M059J (cell line): ENCODE results near the genes LRRC1 and TINAG.

- RAMPAGE, long total RNA = no peak
Observed at GRCh38 chr6:52801446-52802117, 2.0 kb downstream of the GSTA1 start.

GRCh38 chr6:52803990-52804324 is 341 bp upstream of the GSTA1 start:
- RAMPAGE, long total RNA = no peak

DNA sequence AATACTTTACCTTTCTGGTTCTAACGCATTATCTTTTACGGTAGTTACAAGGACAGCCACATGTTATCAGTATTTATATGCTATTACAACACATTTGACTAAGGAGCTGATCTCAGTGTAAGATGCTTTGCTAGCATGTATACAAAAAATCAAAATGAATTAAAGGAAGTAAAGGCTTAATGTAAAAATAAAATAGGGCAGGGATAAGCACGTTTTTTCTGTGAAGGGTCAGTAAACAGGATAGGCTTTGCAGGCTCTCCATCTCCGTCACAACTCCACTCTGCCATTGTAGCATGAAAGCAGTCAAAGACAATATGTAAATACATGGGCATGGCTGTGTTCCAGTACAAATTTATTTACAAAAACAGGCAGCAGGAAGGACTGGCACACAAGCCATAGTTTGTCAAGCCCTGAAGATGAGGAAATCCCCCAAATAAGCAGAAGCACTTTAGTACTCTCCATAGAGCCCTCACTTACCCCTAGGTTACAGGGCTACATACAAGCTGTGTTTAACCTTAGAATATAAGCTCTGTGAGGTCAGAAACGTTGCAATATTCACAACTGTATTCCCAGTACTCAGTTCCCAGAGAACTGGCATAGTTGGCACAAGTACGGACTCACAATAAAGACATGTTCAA is 5.4 kb downstream of the CILK1 start:
- RAMPAGE, long total RNA = no peak

DNA sequence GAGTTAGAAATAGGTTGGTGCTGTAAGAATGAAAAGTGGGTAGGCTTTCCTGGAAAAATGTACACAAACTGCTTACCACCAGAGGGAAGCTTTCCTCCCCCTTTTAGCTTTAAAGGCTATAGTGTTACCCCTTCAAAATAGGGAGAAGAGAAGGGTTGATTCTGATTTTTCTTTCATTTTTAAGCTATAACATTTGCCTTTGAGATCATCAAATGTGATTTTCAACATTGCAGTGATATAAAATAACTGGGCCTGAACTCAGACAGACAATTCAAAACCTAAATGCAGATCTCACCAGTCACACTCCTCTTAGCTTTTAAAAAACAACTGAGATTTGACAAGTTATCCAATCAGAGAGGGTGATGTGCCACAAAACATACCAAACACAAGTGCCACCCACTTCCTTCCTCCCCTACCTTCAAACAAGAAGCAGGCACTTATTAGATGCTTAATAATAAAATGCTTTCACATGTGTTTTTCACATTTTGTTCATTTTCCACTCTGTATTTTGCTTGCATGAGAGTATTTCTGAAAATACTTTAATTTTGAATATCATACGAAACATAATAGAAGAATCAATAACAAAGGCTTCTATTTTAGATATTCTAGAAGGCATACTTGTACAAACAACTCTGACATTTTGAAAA is 57.7 kb downstream of the ELOVL5 start:
- RAMPAGE, long total RNA = no peak

- RAMPAGE, long total RNA = no peak
Observed at GRCh38 chr6:53433410-53433803, 84.7 kb upstream of the ELOVL5 start.

DNA sequence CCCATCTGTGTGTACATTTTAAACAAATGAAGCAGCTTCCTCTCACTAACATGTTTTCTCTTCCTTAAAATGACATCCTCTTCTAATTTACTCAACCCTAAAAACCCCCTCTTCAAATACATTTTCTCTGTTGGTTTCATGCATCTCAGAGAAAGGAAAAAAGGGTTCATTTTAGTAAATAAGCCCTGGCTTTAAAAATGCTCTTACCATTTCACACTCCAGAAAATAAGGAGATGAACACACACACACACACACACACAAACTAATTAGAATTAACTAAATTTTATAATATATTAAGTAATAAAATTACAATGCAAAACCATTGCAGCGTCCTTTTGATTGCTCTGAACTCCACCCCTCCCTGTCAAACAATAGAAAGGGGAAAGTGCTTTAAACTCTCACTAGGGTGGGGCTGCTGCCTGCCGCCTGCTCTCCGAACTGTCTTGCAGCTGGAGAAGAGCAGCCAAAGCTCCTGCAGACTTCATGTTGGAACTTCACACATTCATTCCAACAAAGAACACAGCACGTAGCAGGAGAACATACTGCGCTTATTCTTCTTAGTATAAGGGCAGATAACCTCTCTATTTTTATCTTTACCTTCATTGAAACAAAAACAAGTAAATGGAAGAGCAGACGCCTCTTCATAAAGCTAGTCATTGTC is 83.3 kb downstream of the GCLC start:
- RAMPAGE, long total RNA = no peak

- RAMPAGE, long total RNA = no peak
Observed at GRCh38 chr6:53483765-53484491, 61.0 kb downstream of the GCLC start.

GRCh38 chr6:53615468-53615980 is 50.0 kb downstream of the KLHL31 start:
- RAMPAGE, long total RNA = no peak

- RAMPAGE, long total RNA = no peak
Observed at GRCh38 chr6:53615981-53616844, 49.3 kb downstream of the KLHL31 start.

DNA sequence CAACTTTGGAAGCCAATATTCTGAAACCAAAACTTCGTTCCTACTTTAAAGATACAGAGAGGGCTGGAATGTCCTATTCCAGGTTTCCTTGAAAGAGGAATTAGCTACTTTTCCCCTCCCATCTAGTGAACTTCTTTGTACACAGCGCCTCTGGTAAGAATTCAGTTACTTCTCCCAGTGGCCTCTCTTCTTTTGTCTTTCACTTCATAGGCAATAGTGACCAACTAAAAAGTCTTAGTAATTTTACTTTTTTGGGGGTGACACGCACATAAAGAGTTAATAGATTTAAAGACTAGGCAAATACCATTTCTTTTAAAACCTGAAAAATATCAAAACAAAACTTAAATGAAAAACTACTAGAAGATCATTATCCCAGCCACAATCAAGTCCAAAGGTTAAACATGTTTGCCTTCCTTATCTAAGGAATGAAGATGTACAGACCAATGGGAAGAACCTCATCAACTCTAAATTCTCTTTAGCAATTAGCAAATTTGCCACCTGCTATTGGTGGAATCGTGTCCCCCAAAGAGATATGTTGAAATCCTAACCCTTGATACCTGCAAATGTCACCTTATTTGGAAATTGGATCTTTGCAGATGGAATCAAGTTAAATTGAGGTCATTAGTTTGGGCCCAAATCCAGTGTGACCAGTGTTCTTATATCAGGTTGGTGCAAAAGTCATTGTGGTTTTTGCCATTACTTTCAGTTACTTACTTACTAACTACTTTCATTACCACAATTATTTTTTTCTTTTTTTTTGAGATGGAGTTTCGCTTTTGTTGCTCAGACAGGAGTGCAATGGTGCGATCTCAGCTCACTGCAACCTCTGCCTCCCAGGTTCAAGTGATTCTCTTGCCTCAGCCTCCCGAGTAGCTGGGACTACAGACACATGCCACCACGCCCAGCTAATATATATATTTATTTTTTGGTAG is 31.5 kb downstream of the KLHL31 start:
- RAMPAGE, long total RNA = no peak

DNA sequence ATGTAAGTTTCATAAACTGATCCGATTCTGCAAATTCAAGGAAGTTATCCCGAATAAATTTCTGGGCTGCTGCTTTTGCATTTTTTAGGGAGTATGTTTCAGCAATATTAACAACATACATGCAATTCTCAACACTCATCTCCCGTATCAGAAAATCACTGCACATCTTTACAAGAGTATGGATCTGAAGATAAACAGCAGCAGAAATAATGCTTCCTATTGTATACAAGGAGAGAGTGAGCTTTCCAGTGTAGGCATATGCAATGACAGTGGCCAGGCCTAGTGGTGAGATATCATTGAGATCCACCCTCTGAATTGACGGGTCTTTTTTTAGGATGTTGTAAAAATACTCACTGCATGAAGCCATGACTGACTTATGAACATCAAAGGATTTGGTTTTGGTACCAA is 10.9 kb downstream of the KLHL31 start:
- RAMPAGE, long total RNA = no peak

DNA sequence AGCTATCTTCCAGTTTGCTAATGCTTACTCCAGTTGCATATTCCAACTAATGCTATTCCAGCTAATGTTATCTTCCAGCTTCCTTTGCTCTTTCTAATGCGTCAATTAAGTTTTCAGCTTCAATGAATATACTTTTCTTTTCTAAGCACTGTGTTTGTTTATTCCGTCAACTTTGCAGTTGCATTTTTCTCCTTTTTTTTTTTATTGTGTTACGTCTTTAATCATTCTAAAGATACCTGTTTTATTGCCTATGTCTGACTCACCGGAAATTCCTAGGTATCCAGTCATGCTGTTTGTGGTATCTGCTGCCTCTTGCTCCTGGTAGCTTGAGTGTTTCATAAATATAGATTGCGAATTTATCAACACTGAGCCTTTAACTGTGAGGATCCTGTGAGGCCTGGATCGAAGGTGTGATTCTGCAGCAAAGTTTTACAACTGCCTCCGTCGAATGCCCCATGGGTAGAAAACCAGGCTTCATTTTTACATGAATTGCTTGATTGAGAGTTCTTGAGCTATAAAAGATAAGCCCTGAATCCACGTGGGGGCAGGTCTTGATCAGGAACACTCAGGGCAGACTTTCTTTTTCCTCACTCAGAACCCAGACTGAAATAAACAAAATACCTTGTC is 60.3 kb upstream of the LRRC1 start:
- RAMPAGE, long total RNA = no peak

DNA sequence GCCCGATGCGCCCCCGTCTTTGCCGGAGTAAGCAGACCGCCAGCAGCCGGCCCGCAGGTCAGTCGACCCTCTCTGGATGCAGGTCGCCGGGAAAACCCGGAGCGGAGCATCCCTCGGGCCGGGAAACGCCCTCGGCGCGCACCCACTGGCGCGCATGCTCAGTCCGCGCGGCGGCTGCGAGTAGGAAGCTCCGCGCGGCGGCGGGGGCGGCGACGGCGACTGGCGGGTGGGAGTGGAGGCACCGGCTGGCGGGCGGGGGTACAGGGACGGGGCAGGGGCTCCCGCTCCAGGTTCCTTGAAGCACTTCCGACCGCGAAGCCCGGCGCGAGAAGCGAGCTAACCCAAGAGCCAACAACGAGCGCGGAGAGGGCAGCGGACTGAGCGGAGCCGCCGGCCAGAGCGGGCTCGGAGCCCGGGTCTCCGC is at the start of gene LRRC1:
LRRC1 (plus strand) TSS at position 209 of the 424 bp plus-strand sequence.
- RAMPAGE, long total RNA = no peak

DNA sequence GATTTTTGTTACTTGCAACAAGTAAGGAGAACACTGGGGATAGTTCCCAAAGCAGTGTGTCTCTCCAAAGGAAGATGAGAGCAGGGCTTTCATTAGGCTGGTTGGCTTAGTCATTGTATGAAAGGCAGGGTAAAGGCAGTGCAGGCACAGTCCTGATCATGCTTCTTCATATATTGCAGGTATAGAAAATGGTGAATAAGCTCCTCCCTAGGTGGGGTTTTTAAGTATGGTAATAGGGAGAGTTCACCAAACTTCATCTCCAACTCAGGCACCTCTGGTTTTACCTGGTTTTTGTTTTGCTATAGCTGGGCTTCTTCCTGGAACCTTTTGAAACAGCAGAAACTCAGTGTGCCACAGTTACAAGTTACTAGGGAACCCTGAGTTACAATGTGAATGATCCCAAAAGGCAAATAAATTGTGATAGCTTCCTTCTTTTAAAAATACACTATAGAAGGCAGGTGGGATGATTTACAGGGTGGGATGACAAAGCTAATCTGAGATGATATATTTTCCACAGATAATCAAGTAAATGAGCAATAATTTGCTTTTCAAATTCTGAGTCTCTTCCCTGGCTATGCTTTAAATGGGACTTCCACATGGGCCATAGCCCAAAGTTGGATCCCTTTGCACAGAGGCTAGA is 101.4 kb upstream of the MLIP start:
- RAMPAGE, long total RNA = no peak

- RAMPAGE, long total RNA = no peak
Observed at GRCh38 chr6:54010882-54011180, 100.4 kb upstream of the MLIP start.

DNA sequence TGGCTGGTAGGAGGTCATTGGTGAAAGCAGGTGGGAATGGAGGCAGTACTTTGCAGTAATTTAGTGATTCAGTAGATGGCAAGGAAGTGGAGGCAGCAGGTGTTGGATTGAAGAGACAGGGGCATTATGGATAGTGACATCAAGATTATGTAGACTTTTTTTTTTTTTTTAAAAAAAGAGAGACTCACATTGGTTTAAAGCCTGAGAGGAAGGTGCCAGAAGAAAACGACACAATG is 1.2 kb upstream of the TINAG start:
- RAMPAGE, long total RNA = no peak

DNA sequence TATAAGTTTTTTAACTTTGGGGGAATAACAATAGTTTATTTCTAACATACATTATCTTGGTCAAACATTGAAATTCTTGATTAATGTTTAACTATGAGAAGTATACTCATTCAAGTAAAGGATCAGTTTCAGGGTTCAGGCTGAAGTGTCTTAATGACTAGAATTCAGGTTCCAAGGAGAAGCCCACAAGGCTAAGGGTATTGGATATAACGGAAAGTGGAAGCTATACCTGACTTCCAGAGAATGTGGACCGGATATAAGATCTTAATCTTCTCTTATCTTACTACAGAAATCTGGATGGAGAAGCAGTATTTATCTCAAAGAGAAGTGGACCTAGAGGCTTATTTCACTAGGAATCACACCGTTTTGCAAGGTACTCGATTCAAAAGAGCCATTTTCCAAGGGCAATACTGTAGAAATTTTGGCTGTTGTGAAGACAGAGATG is at the start of gene TINAG:
TINAG (plus strand) TSS at position 134 of the 445 bp plus-strand sequence.
- RAMPAGE, long total RNA = no peak

DNA sequence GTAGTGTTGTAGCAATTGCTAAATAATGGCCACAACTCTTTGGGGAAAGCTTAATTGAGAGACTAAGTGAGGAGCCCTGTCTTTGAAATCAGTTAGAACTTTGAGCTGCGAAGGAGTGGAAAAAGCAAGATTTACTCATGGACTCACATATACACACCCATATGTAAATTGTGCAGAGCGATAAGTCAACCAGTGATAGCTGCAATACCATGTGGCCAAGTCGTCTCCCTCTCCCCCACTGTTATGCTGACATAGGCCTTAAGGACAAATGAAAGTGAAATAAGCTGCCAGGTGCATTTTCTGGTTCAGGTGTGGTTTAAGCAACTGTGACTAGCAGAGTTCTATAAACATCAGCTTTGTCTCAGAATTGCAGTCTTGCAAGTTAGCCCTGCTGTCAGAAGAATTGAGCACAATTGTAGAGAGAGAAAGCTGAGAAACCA is 9.5 kb downstream of the FAM83B start:
- RAMPAGE, long total RNA = no peak

GRCh38 chr6:55277354-55277817 is 49.9 kb upstream of the GFRAL start:
- RAMPAGE, long total RNA = no peak

GRCh38 chr6:56372514-56373043 is 125.2 kb upstream of the COL21A1 start:
- RAMPAGE, long total RNA = no peak